ENCODE data around the genes PXDC1 and ECI2.

- PRO-cap: no peak
Observed at GRCh38 chr6:3719766-3720428, 31.6 kb downstream of the PXDC1 start.

- PRO-cap: no peak
Observed at GRCh38 chr6:3722176-3722911, 29.2 kb downstream of the PXDC1 start.

GRCh38 chr6:3751625-3752604 is at the start of gene PXDC1:
TSS of gene PXDC1 (minus strand) at chr6:3751713.
- PRO-cap: unidirectional peak, minus-strand start at chr6:3751713; bidirectional peak, plus-strand start at chr6:3752076, minus-strand start at chr6:3751979

GRCh38 chr6:3857774-3858337 is 8.7 kb downstream of the FAM50B start:
- PRO-cap: no peak

- PRO-cap: no peak
Observed at GRCh38 chr6:3886970-3887649, 37.9 kb downstream of the FAM50B start.

- PRO-cap: bidirectional peak, plus-strand start at chr6:4135796, minus-strand start at chr6:4135549
Observed at GRCh38 chr6:4134569-4135732, at the start of gene ECI2. TSS of gene ECI2 (minus strand) at chr6:4135575.

GRCh38 chr6:4351746-4352383 is 216.5 kb upstream of the ECI2 start:
- PRO-cap: no peak

- PRO-cap: no peak
Observed at GRCh38 chr6:4401315-4401916, 266.0 kb upstream of the ECI2 start.

GRCh38 chr6:4435833-4436090 is 300.4 kb upstream of the ECI2 start:
- PRO-cap: no peak

DNA sequence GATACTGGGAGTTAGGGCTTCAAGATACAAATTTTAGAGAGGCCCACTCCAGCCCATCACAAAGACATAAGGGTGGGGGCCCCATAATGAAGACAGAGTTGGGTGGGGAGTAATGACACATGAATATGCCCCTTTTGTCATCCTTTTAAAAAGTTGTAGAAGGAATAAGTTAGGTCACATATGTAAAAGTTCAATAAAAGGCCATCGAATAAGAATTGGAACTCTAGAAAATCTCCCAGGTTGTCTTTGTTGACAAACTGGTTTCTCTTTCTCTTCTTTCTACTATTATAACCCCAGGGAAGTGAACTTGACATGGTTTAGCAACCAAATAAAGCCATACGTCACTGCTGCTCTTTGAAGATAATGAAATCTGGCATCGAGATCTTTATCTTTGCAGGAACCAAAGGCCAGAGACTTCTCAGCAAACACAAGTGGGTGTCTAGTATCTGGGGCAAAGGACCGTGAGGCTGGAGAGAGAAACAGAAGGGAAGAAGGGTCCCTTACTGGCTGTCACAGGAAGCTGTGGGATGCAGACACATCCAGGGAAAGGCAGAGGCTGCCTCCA is 286.7 kb upstream of the CDYL start:
- PRO-cap: no peak

GRCh38 chr6:4687947-4688294 is 88.3 kb upstream of the CDYL start:
- PRO-cap: no peak

- PRO-cap: no peak
Observed at GRCh38 chr6:4775310-4775963, 767 bp upstream of the CDYL start.

DNA sequence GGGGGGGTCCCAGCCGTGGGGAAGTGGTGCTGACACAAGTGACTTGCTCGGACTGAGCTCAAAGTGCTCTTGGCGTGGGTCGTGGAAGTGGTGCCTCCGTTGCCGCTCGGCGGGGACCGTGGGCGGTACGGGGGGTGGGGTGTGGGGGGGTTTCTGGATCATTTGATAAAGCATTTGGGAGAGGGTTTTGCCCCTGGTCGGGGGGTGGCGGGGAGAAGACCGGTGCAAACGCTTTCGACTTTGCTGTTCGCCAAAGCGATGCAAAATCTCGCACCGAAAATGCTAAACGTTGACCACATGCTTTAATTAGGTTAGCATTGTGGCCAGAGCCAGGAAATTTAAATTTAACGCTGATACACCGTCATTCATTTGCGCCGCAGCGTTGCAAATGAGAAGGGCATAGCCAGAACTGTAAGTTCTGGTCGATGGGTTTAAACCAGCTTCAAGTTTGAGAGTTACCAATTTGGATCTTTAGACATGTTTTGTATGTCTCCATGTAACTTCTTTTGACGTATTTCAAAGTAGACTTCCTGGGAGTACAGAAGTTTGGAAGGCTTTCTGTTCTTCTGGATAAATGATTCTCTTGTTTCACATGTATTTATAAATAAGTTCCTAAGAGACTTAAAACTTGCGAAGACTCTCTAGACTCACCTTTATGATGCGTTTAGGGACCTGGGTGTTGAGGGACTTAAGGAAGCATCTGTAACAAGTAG is 980 bp downstream of the CDYL start:
- PRO-cap: no peak

DNA sequence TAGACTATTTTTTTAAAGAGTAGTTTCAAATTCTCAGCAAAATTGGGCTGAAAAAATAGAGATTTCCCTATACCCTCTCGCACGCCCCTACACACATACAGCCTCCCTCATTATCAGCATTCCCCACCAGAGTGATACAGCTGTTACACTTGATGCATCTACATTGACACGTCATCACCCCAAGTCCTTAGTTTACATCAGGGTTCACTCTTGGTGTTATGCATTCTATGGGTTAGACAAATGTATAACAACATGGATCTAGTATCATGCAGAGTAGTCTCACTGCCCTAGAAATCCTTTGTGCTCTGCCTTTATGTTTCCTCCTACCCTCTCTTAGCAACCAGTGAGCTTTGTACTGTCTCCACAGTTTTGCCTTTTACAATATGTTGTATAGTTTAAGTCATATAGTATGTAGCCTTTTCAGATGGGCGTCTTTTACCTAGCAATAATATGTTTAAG is 103.7 kb downstream of the CDYL start:
- PRO-cap: no peak

- PRO-cap: no peak
Observed at GRCh38 chr6:4953440-4954204, 50.2 kb downstream of the RPP40 start.

GRCh38 chr6:5026191-5026913 is 22.5 kb upstream of the RPP40 start:
- PRO-cap: no peak

DNA sequence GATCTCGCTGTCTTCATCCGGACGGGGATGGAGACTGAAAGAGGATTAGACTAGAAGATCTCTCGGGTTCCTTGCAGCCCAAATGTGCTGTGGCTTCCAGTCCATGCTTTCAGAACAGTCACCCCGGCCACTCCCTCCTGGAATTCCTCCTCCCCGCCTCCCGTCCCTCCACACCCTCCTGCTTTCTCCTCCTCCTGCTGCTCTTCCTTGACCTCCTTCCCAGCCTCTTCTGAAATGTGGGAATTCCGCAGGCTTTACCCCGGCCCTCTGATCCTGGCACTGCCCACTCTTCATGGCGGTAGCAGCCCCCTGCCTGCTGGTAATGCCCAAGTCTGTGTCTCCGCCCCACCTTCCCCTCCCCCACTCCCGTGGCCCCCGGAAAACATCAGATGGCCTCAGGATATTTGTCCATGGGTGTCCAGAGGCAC is 28.9 kb upstream of the RPP40 start:
- PRO-cap: no peak

- PRO-cap: no peak
Observed at GRCh38 chr6:5082465-5083202, 2.5 kb upstream of the PPP1R3G start.

DNA sequence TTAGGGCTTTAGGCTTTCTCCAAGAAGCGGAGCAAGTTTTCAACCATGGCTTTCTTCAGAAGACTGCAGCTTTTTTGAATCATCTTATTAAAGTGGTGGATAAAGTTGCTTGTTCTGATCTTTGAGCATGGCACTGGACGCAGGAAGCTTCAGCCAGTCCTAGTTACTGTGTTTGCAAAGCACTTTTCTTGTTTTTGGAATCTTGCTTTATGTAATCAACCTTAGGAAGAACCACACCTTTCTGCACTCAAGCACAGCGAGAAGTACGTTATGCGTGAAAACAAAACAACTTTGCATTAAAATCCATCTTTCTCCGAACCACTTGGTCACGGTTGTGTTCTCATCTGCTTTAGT is 520 bp downstream of the FARS2 start:
- PRO-cap: no peak

GRCh38 chr6:5456863-5457553 is 195.7 kb downstream of the FARS2 start:
- PRO-cap: no peak